Jurkat, Clone E6-1 (cell line): ENCODE results near the gene IST1.

- RRBS: no CpG with 5 or more reads among the region's 6 CpGs
Observed at GRCh38 chr16:71746513-71746930, 22.0 kb upstream of the PHLPP2 start.

DNA sequence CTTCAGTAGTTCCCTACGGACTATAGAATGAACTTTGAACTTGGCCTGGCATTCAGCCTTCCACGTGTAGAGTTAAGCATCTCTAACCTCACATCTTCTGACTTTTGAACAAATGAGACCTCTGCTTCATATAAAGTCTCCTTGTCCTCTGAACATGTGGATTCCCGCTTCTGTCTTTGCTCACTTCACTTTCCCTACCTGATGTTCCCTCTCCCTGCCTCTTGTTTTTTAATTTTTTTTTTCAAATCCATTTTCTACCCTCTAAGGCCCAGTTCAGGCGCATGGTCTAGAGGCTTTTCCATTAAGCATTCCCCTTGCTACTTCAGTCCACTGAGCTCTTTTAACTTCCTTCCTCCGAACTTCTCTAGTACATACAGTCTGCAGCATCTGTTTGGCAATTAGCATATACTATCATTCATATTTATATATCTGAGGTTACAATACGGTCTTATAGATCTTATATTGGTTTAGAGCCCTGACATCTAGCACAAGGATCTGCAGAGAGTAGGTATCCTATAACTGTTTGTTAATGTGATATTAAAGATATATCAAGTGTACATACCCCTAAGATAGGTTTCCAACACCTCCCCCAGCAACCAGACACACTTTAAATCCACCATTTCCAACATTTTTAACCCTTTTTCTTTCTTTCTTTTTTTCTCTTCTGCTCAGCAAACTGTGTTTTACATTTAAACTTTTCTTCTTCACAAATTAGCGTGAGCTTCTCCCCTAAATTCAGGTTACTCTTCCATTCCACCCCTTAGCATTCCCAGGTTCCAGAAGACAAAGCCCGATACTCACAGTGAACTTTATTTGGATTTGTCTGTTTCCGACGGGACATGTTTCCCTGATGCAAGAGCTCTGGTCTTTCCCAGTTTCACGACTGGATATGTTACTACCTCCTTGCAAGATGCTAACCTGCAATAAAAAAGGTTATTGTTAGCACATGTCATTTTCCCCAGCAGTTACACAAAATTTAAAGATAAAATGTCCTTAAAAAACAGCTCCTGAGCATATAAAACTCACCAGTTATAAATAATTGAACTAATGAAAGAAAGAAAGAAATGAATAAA, 4.5 kb downstream of the ZNF821 start:
- RRBS: no CpG with 5 or more reads among the region's 11 CpGs

DNA sequence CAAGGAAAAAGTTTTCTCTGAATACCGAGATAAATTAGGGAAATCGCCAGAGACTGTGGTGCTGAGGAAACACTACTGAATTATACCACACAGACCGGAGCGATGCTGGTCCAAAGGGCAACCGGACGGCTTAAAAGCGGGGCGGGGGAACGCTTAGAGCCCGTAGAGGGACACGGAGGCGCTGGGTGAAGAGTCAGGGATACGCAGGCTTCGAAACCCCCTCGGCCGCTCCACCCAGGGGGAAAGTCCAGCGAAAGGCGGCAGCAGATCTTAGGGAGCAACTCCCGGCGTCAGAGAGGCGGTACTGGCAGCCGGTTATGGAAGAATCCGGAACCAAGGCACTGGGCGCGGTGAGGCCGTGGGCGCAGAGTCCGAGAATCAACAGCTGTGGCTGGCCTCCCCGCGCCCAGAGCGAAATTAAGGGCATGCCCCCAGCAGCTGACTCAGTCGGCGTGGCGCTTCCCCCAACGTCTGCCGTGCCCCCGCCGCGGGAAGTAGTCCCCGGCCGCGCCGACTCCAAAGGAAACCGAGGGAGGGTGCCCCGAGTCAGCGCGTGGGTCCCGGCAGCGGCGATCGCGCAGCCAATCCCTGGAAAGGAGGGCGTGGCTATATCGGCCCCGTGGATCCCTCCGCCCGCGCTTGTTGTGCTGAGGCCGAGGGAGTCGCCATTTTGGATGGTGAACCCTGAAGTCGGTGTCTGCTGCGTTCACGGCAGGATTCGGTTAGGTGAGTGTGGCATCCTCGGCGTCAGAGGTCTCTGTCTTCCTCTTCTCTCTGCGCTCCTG, at the start of gene IST1:
TSS of gene IST1 (plus strand) at position 668 of the 785 bp plus-strand sequence.
- RRBS: 2% methylated on average over 9 of the region's 67 CpGs

- RRBS: 2% methylated on average over 9 of the region's 46 CpGs
Observed at GRCh38 chr16:71895649-71896348, 468 bp downstream of the IST1 start.

DNA sequence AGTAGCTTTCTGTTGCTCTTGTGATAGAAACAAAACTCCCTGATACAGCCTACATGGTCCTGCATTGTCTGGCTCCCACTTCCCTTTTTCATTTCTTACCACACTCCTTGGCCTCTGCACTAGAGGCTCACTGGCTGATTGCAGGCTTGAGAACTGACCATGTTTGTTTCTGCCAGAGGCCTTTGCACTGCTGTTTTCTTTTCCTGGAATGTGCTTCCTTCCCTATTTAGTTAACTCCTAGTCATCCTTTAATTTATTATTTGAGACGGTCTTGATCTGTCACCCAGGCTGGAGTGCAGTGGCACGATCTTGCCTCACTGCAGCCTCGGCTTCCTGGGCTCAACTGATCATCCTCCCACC, 23.8 kb downstream of the IST1 start:
- RRBS: no CpG with 5 or more reads among the region's 3 CpGs

- RRBS: no CpG with 5 or more reads among the region's 9 CpGs
Observed at GRCh38 chr16:71927839-71928359, 32.6 kb downstream of the IST1 start.

- RRBS: no CpG with 5 or more reads among the region's 28 CpGs
Observed at GRCh38 chr16:72098702-72099369, 5.2 kb downstream of the DHX38 start.

DNA sequence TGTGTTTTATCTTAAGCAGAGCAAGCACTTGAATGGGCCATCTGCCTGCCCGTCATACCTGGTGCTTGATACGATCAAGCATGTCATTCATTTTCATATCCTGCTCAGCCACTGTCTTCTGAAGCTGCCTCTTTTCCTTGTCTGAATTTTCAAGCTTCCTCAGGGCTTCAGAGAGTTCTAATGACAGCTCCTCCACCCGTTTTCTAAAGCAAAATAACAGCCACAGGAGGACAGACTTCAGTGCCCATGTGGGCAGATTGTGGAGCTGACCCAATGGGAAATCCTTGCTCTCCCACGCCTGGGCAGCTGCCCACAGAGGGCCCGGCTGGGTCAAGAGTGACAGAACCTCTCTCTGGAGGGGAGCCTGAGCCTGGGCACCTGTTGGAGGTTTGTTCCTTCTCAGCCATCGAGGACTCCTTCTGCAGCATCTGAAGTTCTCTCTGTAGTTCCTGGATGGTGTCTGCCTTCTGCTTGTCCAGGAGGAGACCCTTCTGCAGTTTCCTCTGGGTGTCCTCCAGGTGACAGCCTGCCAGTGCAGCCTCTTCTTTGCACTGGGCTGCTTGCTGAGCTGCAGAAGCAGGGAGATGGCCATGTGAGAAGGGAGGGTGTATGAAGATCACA, 36.6 kb downstream of the DHX38 start:
- RRBS: no CpG with 5 or more reads among the region's 6 CpGs

GRCh38 chr16:72425306-72426097, 253.5 kb upstream of the PMFBP1 start:
- RRBS: no CpG with 5 or more reads among the region's 27 CpGs

GRCh38 chr16:72858551-72859547, 189.1 kb downstream of the ZFHX3 start:
- RRBS: no CpG with 5 or more reads among the region's 22 CpGs

- RRBS: 2% methylated on average over 5 of the region's 26 CpGs
Observed at GRCh38 chr16:72927313-72928195, 120.4 kb downstream of the ZFHX3 start.

- RRBS: no CpG with 5 or more reads among the region's 12 CpGs
Observed at GRCh38 chr16:72972751-72973836, 74.8 kb downstream of the ZFHX3 start.

DNA sequence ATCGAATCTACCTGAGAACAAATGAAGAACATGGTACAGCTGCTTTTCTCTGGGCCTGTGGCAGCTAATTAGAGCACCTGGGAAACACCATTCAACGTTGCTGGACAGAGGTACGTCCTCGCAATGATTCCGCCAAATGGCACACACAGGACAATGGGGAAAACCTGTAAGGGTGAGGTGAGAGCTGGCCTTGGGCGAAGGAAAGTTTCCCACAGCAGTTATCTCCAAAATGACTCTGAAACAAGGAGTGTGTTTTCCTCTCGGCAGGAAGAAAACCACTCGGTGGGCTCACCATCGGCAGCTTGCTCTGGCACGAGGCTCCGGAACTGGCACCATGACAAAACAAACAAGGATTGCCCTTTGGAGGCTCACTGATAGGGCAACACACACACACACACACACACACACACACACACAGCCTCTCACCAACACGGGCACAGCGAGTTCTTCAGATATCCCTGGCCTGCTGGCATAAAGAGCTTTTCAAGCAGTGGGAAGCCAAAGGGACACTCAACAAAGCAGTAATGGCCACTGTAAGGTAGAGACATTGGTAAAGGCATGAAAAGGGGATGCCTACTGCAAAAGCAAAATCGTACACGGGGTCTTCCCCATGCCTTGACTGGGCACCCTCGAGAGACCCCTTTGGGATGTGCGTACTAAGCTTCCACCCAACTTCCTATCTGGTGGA, 73.6 kb downstream of the ZFHX3 start:
- RRBS: no CpG with 5 or more reads among the region's 17 CpGs

DNA sequence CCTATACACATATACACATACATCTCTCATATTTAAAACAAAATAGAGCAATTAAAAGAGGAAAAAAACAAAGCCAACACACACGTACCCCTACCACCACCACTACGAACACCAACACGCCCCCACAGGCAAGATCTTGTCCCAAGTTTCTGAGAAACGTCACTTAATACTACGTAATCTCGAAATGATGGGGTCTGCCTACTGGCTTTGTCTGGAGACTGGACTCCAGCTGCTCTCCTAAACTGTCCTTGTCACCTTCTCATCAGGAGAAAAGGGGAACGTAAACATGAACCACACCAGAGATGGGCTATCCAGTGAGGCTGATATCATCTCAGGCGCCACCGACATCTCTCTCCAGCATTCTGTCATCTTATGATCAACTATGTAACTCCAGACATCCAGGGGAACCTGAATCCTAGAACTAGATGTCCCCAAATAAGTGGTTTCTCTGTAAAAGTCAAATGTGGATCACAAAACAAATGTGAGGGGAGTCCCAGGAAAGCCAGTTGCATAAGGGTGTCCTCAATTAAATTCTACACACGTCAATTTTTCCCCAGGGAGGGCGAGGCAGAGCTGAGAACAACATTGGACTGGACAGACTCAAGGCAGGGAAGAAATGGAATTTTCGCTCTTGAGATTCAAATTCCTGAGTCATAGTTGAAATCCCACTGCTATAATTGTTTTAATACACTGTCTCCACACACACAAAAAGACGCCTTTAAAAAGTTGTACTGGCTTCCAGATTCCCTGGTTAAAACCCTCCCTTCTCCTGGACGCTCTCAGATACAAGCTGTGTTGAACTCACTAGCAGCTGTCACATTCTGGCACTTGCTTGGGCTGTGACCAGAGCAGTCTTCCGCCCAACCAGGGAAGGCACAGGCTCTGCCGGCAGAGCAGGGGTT, 62.7 kb downstream of the ZFHX3 start:
- RRBS: no CpG with 5 or more reads among the region's 16 CpGs

DNA sequence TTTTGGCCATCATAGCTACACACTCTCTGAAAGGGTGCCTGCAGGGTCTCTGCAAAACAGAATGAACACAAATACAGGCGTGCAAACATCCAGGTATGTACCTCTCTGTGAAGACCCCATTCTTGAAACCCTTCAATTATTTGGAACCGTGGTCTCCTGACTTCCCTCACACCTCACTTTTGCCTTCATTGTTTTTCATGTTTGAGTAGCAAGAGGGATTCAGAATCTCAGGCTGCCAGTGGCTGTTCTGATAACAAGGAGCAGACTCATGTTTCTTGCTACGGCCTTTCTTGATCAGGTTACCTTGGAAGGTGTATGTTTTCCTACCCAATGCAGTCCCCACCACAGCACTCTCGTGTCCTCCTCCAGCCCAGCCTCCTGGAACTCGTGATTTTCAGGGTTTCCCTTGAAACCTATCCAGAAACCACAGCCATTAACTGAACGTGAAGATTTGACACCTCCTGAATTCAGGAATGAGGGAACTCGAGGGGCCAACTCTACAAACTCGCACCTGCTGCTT, 1.8 kb downstream of the ZFHX3 start:
- RRBS: no CpG with 5 or more reads among the region's 8 CpGs

GRCh38 chr16:73054974-73055402, 7.1 kb upstream of the ZFHX3 start:
- RRBS: 13% methylated on average over 1 of the region's 5 CpGs

GRCh38 chr16:73062597-73062878, 14.6 kb upstream of the ZFHX3 start:
- RRBS: no CpG with 5 or more reads among the region's 5 CpGs

DNA sequence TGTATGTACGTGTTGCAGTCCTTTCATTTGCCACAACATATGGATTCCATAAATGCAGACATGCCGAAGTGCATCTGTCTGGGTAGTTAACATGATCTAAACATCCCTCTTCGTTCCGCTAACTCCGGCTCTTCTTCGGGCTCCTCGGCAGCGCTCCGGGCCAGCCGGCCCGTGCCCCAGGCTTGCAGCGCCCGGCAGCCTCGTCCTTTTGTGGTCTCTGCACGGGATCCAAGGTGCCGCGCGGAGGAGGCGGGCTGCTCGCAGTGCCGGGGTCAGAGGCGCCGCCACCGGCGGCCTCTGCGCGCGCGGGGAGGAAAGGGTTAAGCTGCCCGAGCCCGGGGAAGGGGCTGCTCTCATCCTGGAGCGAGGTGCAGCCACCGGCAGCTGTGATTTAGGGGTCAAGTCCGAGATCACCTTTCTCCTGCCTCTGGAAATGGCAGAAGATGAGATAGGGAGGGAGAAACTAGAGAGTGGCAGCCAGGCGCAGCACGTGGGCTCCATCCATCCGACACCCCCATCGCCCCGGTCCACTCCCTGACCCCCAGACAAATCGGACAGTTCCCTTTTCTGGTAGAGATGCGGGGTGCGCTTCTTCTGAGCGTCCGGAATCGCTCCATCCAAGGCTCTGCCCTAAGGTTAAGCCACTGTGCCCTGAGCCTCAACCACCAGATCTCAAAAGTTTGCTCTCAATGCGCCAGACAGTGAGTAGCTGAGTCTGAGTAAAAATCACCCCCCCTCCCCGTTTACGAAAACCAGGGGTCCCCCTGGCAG, 15.1 kb upstream of the ZFHX3 start:
- RRBS: 35% methylated on average over 24 of the region's 48 CpGs

- RRBS: no CpG with 5 or more reads among the region's 14 CpGs
Observed at GRCh38 chr16:73068418-73069471, 20.8 kb upstream of the ZFHX3 start.

DNA sequence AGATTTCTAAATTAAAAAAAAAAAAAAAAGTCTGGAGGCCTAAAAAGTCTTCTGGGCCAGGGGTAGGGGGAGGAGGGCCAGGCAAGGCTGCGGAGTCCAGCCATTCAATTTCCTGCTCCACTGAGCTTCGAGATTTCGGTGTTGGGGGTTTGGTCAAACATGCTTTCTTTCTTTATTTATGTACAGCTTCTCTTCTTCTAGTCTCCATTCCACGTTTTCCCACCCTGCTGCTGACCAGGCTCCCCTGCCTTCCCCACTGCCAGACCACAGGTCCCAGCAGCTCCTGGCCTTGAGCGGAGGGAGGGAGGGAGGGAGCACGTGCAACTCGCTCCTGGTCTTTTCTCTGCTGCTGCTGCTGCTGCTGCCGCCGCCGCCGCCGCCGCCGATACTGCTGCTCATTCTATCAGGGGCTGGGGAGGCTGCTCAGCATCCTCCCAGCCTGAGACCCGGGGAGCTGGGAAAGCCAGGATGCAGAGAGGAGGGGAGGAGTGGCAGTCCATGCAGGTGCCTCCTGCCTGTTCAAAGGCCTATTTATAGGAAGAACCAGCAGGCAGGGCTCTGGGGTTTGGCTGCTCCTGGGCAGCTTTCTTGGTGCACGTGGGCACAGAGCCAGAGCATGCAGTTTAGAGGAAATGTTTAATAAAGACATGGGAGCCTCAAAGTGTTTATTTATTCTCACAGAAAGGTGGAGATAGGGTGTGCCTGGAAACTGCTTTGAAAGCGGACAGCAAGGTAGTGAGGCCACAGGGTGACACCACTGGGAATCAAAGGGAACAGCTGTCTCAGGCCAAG, 23.4 kb upstream of the ZFHX3 start:
- RRBS: no CpG with 5 or more reads among the region's 17 CpGs